Placental pericyte (primary cell): ENCODE data around the genes COL2A1, ASB8, OR5BS1P, CCNT1 and CACNB3.

- CAGE, long polyA plus RNA = no peak
Measured at GRCh38 chr12:47473188-47473387, 232.7 kb downstream of the RPAP3 start.

- CAGE, long polyA plus RNA = no peak
Measured at GRCh38 chr12:47714935-47715170, 9.0 kb upstream of the RPAP3 start.

DNA sequence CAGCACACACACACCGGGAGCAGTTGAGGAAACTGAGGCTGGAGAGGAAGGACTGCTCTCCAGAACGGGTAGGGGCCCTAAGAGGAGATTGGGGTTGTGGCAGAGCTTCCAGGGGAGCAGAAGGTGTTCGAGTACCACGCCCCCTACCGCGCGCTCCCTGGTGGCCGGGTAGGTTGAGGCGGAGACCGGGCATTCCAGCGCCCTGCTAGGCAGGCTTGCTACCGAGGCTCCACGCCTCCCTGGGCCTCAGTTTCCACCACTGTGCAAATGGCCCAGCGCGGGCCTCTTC is 683 bp upstream of the RAPGEF3 start:
- CAGE, long polyA plus RNA = no peak

DNA sequence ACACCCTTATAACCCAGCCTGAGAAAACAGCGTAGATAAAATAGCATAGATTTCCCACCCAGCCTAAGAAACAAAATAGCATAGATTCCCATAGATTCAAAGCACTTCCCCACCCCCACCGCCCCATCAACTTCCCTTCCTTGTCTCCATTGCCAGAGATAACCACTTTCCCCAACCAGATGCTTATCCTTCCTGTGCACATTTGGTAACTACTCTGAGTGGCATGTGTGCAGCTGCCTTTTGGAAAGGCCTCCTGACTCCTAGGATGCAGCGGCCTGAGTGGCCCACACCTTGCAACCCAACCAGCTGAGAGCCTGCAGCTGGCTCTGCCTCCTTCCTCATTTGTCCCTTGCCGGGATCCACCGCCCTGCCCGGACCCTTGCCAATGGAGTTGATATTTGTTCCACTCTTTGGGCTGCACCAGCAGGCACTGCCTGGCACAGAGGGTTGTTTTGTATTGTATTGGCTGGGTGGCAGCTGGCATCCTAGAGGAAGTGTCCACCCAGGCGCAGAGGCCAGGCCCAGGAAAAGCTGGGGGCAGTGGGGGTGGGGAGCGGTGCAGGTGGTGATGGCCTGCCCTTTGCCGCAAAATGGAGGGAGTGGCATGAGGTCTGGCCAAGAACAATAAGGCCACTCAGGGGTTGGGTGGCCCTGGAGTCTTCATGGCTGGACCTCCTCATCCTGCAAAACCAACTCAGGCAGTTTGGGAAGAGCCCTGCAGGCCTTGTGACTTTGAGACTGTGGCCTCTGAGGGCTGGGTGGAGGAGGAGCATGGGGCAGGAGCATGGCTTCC is 4.9 kb downstream of the SLC48A1 start:
- CAGE, long polyA plus RNA = no peak

GRCh38 chr12:47799368-47800014 is 20.2 kb downstream of the HDAC7 start:
- CAGE, long polyA plus RNA = no peak

DNA sequence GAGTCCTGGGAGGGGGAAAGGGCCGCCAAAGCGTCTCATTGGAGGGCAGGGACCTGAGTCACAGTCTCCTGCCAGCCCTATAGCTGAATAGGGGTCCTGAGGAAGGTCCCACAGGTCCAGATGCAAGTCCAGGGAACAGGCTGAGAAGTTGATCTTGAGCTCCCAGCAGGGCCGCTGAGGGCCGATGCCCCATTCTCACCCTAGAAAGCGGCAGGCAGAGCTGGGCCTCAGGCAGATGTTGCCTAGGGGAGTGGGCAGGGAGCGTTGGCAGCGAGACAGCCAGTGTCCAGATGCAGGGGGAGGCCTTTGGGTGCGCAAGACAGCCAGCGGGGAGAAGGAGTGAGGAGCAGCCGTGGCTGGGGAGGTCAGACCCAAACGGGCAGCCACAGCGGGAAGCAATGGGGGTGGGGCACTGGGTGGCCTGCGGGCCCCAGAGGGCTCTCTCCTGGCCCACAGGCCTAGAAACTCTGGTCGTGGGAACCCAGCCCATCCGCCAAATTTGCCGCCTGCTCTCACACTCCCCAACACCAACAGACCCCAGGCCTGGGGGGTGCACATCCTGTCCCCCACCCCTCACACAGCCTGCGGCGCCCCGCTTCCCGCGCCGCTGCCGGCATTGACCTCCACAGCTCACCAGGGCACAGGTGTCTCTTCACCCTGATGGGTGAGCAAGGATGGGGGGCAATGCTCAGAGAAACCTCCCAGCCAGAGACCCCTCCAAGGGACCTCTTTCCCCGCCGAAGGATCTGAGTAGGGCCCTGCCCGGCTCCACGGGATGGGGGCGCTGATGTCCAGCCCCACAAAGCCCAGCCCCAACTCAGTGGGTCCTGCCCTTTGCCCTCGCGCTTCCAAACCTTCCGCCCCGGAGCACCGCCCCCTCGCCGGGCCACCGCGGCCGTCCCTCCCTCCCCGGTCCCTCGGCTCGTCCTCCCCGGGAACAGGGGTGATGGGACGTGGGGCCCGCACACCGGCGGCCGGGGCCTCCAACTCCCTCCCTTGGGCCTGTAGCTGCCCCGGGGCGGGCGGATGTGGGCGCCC is 898 bp downstream of the HDAC7 start:
- CAGE, long polyA plus RNA = no peak

- CAGE, long polyA plus RNA = no peak
Measured at GRCh38 chr12:47829660-47830038, 9.9 kb upstream of the HDAC7 start.

DNA sequence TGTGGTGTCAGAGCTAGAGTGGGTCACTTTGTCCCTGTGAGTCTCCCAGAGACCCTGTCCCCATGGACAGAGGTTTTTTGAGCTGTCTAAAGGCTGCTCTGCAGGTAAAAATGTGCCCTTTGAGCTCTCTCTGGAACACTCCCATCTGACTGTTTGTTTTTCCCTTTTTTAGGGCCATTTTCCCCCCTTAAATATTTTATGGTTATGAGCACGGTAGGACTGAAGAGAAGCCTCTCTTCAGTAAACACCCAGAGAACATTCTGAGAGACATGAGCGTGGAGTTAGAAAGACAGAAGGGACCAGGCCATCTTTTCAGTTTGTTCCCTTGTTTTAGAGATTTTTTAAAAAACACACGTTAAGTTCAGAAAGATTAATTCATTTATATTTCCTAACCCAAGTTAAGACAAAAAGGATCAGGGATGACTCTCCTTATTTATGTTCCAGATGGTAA is 3.4 kb upstream of the VDR start:
- CAGE, long polyA plus RNA = no peak

- CAGE, long polyA plus RNA = no peak
Measured at GRCh38 chr12:48004205-48005437, at the start of gene COL2A1. Gene COL2A1, minus strand, starts transcription at chr12:48004476.

GRCh38 chr12:48122300-48123149 is 3.4 kb downstream of the PFKM start:
- CAGE, long polyA plus RNA = no peak

GRCh38 chr12:48156653-48157957 is at the start of gene ASB8:
Gene ASB8, minus strand, starts transcription at chr12:48157515.
- CAGE, long polyA plus RNA = no peak

GRCh38 chr12:48286251-48286840 is 42.4 kb upstream of the H1-7 start:
- CAGE, long polyA plus RNA = no peak

DNA sequence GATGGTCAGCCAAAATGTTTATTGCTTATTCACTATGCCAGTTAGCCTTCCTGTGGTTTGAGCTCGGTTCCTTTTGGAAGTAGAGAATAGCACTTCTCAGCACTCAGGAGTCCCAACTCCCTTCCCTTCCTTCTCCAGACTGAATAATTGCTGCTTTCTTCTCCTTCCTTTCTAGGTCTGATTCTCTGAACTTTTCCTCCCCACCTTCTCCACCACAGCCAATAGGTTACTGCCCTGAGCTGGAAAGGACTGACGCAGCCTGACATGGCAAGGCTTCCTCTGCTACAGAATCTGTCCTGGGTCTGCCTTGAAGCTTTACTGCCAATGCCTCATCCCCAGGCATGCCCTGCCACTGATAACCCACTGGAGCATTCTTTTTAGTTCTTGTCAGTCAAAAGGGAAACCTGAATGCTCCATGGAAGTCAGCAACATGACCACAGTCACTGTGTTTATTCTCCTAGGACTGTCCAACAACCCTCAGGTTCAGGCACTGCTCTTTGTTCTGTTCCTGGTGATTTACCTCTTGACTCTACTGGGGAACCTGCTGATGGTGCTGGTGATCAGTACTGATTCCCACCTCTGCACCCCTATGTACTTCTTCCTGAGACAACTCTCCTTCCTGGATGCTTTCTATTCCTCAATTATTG is at the start of gene OR5BS1P:
Gene OR5BS1P, plus strand, starts transcription at position 416 of the 647 bp plus-strand sequence.
- CAGE, long polyA plus RNA = no peak

GRCh38 chr12:48664633-48665035 is 17.4 kb downstream of the KANSL2 start:
- CAGE, long polyA plus RNA = no peak

- CAGE, long polyA plus RNA = no peak
Measured at GRCh38 chr12:48679493-48679880, 2.6 kb downstream of the KANSL2 start.

GRCh38 chr12:48716041-48717311 is at the start of gene CCNT1:
Gene CCNT1, minus strand, starts transcription at chr12:48716707.
- CAGE, long polyA plus RNA = no peak

DNA sequence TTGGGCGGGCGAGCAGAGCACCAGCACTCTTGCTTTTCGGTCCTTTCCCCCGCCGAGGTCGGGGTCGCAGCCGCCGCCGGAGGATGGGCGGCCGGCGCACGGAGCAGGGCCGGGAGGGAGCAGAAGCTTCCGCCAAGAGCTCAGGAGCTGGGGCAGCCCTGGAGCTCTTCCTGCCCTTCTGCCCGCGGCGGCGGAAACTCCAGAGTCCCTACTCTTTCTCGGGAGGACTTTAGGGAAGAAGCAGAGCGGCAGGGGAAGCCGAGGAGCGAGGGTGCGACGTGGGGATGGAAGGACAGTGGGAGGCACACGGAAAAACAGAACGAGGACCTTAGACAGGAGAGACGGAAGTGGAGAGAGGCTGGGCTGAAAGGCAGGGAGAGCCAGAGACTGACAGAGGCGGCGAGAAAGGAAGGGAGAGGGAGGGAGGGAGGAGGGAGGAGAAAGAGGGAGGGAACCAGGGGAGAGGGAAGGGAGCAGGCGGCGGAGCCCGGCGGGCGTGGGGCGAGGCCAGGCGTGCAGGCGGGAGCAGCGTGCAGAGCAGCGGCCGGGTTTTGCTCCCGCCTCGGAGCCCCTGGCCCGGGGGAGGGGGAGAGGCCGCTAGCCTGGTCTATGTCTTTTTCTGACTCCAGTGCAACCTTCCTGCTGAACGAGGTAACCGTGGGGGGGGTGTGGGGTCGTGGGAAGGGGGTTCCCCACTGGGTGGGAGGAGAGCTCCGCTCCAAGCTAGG is 3.1 kb upstream of the CACNB3 start:
- CAGE, long polyA plus RNA = no peak

GRCh38 chr12:48816251-48816879 is 1.9 kb upstream of the CACNB3 start:
- CAGE, long polyA plus RNA = no peak

DNA sequence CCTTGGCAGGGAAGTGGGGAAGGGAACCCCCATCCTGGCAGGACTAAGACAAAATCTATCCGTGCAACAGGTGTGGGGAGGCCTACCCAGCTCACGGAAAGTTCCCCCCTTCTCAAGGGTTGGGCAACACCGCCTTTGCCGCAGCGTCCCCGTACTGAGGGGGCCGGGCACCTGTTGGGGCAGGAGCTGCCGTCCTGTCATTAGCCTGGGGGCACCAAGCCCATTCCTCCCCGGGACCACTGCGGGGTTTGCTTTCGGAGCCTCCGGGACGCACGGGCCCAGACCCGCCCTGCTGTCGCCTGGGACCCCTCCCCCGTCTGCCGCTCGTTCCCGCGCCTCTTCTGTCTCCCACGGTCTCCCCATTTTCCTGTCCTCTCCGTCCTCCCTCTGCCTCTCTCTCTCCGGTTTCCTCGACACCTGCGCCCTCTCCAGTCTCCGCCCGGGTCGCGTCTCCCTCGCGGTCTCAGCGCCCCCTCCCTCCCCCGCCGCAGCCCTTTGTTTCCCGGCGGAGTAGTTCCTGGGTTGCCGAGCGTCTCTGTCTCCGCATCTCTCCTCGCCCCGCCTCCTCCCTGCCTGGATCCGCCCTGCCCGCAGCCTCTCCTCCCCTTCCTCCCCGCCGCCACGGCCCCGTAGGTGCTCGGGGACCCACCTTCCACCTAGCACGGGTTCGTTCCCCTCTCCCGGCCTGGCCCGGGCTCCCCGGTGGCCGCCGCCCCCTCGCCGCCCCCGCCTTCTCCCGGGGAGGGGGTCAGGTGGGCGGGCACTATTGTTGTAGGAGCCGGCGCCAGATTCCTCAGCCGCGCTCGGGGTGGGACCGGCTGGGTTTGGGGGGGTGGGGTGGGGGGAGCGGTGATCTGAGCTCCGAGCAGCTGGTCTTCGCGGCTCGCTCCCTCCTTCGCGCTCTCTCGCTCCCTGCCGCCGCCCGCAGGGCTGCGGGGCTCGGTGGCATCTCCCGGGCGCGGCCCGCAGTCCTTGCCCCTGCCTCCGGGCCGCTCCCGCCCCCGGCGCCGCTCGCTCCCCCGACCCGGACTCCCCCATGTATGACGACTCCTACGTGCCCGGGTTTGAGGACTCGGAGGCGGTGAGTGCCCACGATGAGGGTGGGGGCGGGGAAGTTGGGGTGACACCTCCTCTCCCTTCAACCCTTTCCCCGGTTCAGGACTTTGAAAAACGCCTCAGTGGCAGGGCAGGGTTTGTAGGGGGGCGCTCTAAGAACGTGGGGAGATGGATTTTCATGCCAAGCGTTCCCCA is at the start of gene CACNB3:
Gene CACNB3, plus strand, starts transcription at position 603 of the 1,251 bp plus-strand sequence.
- CAGE, long polyA plus RNA = no peak

DNA sequence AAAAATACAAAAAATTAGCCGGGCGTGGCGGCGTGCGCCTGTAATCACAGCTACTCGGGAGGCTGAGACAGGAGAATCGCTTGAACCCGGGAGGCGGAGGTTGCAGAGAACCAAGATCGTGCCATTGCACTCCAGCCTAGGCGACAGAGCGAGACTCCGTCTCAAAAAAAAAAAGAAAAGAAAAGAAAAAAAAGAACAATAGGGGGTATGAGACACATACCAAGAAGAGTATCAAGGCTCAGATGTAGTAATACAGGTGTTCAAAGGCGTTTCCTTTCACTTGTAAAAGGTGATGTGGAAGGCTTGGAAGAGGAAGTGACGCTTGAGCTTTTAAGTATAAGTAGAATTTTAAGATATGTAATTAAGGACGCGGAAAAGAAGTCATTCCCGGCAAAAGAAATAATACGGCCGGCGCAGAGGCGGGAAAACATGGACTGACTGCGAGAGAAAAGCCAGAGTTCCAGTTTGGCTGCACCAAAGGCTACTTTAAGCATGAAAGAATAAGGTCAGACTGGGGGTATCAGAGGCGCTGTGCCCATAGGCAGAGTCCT is 578 bp downstream of the DDX23 start:
- CAGE, long polyA plus RNA = no peak